PC-3 (cell line): Measurements from ENCODE around the genes ZNF732 and SPON2.

GRCh38 chr4:72752-73116 is 19.6 kb downstream of the ZNF595 start:
- RAMPAGE, long total RNA = no peak

- RAMPAGE, long total RNA = no peak
Observed at GRCh38 chr4:125147-125731, 938 bp downstream of the ZNF718 start.

- RAMPAGE, long total RNA = no peak
Observed at GRCh38 chr4:304893-305799, at the start of gene ZNF732. Gene ZNF732, minus strand, starts transcription at chr4:305474.

DNA sequence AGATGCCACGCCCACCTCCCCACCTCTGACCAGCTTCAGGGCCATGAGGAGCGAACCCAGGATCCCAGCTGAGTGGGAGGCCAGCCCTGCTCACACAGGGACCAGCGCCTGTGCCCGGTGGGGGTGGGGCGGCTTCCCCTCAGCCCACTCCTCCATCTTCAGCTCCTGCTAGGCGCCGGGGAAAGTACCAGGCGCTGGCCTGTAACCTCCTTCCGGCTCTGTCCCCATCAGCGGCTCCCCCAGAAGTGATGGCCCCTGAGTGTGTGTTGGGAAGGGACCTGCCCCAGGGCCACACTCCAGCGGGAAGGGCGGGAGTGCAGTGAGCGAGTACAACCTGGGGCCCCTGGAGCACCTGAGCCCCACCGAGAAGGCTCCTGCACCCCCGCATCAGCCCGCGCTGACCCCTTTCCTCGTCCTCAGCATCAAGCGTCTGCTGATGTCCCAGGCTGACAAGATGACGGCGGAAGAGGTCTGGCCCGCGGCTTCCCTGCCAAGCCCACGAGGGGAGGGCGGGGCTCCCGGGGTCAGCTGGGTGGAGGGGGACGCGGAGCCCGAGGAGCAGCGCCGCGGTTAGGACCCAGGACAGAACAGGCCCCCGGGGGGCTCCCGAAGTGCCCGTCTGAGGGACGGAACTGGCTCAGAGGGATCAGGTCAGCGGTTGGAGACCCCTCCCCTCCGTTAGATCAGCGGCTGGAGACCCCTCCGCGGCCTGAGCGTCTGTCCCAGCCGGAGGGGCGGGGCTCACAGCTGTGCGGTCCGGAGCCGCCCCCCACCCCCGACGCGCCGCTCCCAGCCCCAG is 6.5 kb downstream of the MYL5 start:
- RAMPAGE, long total RNA = no peak

DNA sequence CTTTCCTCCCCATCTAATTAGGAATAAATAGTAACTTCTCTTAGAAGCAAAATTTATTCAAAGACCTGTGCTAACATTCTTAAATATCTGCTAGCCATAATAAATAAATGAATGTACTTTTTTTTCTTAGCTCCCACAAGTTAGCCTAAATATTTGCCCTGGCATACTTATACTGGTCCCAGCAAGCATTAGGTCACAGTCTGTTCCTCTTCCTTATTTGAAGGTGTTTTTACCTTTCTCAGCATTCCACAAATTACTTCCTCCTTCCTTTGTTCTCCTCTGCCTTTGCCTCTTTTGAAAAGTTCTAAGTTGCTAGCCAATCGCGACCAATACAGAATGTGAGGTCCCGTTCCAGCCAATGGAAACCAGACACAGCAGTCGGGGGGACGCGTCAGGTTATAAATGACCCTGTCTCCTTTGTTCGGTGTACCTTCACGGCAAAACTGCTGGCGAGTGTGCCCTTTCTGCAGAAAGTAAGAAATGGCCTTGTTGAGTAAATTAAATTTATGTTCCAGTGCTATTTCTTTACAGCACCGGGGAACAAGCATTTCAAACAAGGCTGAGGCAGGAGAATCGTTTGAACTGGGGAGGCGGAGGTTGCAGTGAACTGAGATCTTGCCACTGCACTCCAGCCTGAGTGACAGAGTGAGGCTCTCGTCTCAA is 5.5 kb upstream of the SLC49A3 start:
- RAMPAGE, long total RNA = no peak

- RAMPAGE, long total RNA = no peak
Observed at GRCh38 chr4:760202-761285, 54.9 kb downstream of the PCGF3 start.

GRCh38 chr4:766533-766987 is 59.4 kb downstream of the CPLX1 start:
- RAMPAGE, long total RNA = no peak

- RAMPAGE, long total RNA = no peak
Observed at GRCh38 chr4:768829-769713, 56.9 kb downstream of the CPLX1 start.

DNA sequence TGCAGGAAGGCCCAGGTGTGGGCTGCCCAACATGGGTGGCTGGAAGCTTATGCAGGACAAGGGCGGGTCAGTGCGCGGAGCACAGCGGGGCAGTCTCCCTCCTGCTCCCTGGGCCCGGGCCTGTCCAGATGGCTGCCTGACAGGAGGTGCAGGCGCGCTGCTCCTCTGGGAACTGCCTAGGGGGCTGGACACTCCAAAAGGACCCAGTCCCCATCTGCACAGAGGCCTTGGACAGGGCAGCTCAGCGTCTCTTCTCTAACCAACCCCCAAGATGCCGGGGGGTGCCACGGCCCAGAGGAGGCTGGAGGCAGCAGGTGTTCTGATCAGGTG is 36.4 kb downstream of the CPLX1 start:
- RAMPAGE, long total RNA = no peak

- RAMPAGE, long total RNA = no peak
Observed at GRCh38 chr4:905181-906015, 26.7 kb downstream of the GAK start.

GRCh38 chr4:909770-910180 is 22.3 kb downstream of the GAK start:
- RAMPAGE, long total RNA = no peak

DNA sequence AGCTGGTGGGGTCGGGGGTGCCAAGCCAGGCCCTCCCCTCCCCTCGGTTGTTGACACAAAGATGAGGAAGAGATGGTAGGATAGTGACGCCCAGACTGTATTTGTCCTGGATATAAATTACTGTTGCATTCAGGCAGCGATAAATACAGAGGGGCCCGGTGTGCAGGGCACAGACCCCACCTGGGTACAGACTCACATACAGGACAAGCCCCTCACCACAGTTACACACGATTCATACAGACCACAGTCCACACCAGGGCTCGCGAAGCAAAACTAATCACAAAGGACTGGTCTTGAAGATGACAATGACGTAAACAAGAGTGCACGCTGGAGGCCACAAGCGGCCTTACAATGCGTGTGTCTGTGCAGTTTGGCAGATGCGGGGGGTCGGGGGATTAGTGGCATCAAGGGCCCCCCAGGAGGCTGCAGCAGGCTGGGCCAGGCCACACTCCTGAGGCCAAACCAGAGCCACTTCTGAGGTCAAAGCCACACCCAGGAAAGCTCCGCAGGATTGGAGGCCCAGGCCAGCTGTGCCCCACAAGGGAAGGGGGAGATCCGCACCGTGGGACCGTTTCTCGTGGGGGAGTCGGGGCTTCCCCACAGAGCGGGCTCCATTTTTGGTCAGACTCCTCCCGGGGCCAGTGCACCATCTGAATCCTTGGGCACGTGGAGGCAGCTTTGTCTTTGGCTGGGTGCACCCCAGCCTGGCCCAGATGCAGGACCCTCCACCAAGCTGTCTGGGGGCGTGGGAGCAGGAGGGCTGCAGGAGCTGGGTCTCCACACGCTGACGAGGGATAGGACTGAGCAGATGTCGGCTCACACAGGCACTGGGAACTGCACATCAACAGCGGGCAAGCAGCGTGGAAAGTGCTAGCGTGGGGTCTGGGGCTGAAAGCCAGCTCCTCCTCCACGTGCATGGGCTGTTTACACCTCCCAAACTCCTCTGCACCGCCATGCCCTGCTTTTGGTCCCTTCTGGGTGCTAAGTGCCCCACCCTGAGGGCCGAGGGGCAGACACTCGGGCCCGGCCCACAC is 14.2 kb downstream of the DGKQ start:
- RAMPAGE, long total RNA = no peak

DNA sequence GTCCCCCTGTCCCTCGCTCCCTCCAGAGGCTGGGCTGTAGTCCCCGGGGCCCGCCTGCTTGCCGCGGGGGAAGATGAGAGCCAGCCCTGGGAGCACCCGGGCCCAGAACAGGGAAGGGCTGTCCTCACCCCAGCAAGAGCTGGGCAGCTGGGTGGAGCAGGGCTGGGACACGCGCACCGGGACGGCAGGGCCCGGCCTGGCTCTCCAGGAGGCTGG is 853 bp downstream of the DGKQ start:
- RAMPAGE, long total RNA = no peak

- RAMPAGE, long total RNA = no peak
Observed at GRCh38 chr4:1002242-1002686, 9.1 kb upstream of the SLC26A1 start.

- RAMPAGE, long total RNA = no peak
Observed at GRCh38 chr4:1009816-1010428, 1.5 kb upstream of the FGFRL1 start.

DNA sequence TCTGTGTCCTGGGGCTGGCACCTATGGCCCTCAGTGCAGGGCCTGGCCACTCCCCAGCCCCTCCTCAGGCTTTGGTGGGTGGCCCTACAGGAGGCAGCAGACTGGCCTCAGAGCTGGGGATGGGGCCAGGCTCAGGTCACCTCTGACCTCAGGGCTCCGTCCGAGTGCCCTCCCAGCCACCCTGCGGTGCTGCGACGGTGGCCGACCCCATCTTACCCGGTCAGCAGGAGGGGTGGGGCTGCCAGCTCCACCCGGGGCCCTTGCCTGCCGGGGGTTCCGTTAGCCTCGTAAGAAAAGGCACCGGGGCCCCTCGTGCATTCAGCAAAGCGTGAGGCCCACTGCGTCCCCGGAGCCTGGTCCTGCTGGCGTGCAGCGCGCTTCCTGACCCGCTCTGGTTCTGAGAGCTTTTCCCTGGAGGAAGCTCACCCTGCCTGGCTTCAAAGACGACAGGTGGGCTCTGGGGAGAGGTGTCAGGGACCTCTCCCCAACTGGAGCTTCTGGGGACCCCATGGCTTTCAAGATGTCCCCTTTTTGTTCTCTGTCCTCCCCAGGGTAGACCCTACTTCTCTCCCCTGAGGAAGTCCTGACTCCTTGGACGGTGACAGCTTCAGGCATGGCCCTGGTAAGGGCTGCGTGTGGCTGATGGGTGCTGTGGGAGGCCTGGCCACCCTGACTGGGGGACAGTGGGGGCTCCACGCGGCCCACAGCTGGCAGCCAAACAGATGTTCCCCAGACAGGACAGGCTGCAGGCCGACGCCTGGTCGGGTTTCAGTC is 15.9 kb downstream of the FGFRL1 start:
- RAMPAGE, long total RNA = no peak

DNA sequence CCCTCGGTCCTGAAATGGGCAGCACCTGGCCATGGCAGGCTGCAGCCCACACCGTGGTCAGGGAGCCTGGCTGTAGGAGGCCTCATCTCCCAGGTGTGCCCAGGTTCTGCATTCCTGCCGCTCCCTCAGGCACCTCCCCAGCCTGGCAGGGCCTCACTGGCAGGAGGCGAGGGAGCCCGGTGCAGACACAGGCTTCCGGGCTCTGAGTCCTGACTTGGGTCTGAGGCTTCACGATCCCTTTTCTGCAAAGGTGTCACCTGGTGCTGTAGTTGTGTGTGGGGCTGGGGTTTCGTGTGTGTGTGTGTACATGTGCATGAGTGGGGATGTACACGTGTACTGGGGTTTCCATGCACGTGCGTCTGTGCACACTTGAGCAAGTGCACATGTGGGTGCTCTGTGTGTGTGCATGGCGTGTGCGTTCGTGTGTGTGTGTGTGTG is 28.7 kb downstream of the FGFRL1 start:
- RAMPAGE, long total RNA = no peak

DNA sequence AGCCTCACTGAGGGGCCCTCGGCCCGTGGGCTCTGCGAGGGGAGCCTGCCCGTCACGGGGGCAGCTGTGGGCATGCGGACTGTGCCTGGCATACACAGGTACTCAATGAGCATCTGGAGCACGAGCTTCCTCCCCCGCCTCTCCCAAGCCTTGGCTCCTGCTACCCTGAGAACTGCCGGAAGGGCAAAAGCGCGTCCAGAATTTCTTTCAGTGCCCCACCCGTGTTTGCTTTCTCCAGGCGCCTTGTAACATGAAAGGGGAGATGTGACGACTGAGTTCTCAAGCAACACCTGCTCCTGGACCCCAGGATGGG is 47.3 kb downstream of the FGFRL1 start:
- RAMPAGE, long total RNA = no peak

DNA sequence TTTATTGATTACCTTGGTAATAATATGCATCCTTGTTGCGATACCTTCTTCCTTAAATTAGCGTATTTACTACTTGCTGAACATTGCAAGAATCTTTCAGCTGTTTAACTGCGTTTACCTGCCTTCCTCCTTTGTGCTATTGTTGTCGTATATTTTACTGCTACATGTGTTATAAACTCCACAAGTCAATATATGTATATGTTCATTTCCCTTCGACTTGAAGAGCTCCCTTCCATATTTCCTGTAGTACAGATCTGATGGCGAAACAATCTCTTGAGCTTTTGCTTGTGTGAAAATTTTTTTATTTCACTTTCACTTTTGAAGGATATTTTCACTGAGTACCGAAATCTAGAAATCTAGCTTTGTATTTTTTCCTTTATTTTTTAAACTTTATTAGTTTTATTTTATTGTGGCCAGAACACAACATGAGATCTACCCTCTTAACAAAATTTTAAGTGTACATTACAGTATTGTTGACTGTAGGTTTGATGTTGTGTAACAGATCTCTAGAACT is 24.0 kb upstream of the RNF212 start:
- RAMPAGE, long total RNA = no peak

DNA sequence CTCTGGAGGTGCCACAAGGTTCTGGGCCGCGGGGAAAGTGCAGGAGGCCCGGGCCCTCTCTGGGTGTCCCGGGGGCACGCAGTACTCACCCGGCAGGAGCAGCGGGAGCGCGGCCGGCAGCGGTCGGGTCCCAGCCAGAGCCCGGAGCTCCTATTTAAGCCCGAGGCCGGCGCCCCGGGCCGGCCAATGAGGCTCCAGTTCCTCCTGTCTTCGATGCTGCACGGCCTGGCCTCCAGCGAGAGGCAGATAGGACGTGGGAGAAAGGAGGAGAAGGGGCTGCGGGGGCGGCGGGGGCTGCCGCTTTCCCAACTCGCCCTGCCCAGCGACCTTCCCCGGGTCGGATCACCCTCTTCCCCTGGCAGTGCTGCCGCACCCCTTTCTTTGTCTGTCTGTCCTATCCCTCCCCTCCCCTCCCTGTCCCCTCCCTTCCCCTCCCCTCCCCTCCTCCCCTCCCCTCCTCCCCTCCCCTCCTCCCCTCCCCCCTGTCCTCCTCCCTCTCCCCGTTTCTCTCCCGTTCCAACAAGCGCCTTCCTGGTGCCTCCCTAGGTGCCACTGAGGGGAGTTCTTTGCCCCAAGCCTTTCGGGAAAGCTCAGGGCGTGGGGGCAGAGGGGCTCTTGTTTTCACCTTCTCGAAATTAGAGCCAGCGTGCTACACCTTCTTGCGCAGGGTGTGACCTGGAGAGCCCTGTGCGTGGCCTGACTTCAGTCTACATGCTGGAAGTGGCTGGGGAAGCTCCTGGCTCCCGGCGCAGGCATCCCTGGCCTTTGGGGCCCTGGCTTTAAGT is at the start of gene SPON2:
Gene SPON2, minus strand, starts transcription at position 129 of the 785 bp plus-strand sequence.
- RAMPAGE, long total RNA = no peak